ENCODE measurements around the gene C16orf74.

GRCh38 chr16:85529607-85530120 lies 83.5 kb upstream of the GSE1 start:
- PRO-cap, 3 experiments, result no peak in any of the 3 experiments
- RRBS, result no CpG with 5 or more reads among the region's 10 CpGs

DNA sequence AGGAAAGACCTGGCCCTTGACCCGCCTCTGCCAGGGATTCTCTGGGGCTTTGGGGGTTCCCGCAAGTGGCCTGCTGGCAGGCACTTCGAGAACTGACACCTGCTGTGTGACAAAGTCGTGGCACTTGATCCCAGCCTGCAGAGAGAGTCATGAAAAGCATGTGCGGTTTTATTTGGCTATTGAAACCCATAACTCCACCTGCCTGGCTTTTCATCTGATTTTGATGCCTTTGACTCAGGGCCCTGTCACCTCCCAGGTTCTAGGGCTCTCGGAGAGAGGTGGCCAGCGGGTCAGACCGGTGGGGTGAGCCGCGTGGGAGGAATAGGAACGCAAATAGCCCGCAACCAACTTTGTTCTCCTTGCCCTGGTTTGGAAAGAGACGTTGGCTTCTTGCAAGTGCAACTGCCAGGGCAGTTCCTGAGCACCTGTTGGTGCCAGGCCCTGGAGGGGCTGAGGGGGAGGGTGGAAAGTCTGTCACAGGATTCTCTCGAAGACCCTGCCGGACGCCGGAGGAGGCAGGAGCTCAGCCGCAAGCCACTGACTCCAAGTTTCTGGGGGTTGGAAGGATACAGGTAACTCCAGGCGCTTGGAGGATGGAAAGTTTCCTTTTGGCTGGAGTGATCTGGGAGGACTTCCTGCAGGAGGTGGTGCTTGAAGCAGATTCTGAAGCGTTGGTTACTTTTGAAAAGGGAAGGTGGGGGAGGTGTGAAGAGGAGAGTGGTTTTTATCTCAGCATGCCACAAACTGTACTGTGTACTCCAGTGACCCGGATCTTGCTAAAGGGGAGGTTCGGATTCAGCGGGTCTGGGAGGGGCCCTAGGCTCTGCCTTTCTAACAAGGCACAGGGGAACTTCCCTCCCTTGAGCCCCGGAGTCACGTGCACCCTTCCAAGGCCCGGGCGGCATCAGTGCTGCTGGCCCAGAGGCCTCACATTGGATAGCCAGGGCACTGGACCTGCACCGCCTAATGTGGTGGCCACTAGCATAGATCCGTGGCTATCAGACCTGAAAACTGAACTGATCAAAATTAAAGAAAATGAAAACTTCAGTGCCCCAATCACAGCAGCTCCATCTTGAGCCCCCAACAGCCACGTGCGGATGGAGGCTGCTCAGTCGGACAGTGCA lies 42.4 kb upstream of the GSE1 start:
- PRO-cap, 3 experiments, result no peak in any of the 3 experiments
- RRBS, result 47% methylated on average over 4 of the region's 32 CpGs

DNA sequence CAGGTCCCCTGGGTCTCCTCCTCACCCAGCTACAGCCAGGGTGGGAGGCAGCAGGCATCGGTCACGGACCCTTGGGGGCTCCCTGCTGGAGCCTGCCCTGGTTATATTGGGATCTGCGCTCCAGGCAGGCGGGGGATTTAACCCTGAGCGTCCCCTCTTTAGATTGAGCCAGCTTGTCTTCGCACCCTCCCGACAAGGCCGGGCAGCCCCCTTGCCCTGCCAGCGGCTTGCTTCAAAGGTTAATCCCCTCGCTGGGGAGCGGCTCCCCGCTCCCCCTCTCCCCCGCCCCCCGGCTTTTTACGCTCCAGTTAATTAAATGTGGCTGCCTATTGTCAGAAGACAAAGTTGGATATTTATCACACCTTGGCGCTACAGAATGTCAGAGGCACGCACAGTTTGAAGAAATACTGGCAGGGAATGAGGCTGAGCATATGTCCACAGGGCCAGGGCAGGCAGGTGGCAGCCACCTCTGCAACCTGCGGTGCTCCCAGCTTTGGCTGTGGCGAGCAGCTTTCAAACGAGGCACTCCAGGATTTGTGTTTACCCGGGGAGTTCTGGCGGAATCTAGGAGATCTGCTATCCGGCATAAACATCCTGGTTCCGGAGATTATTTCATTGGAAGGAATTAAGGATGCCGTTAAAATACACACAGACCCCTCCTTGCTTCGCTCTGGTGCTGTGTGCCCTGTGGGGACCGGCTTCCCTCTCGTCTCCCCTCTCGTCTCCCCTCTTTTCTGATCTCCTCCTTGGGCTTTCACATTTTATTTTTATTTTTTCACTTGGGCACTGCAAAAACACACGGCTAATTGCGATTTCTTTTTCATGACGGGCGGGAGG lies 38.1 kb upstream of the GSE1 start:
- PRO-cap, 3 experiments, result peak in 1 of 3 experiments; most common plus-strand start position 671 of the sequence (in 1); most common minus-strand start position 501 of the sequence (in 1)
- RRBS, result 17% methylated on average over 10 of the region's 33 CpGs

- PRO-cap, 3 experiments, result no peak in any of the 3 experiments
- RRBS, result no CpG with 5 or more reads among the region's 12 CpGs
These were observed 23.1 kb upstream of the GSE1 start for GRCh38 chr16:85590033-85590434.

GRCh38 chr16:85602966-85603308 lies 10.2 kb upstream of the GSE1 start:
- PRO-cap, 3 experiments, result no peak in any of the 3 experiments
- RRBS, result no CpG with 5 or more reads among the region's 9 CpGs

- PRO-cap, 3 experiments, result peak in 2 of 3 experiments; most common plus-strand start chr16:85611192 (in 2)
- RRBS, result 13% methylated on average over 3 of the region's 14 CpGs
These were observed 2.2 kb upstream of the GSE1 start for GRCh38 chr16:85610934-85611305.

DNA sequence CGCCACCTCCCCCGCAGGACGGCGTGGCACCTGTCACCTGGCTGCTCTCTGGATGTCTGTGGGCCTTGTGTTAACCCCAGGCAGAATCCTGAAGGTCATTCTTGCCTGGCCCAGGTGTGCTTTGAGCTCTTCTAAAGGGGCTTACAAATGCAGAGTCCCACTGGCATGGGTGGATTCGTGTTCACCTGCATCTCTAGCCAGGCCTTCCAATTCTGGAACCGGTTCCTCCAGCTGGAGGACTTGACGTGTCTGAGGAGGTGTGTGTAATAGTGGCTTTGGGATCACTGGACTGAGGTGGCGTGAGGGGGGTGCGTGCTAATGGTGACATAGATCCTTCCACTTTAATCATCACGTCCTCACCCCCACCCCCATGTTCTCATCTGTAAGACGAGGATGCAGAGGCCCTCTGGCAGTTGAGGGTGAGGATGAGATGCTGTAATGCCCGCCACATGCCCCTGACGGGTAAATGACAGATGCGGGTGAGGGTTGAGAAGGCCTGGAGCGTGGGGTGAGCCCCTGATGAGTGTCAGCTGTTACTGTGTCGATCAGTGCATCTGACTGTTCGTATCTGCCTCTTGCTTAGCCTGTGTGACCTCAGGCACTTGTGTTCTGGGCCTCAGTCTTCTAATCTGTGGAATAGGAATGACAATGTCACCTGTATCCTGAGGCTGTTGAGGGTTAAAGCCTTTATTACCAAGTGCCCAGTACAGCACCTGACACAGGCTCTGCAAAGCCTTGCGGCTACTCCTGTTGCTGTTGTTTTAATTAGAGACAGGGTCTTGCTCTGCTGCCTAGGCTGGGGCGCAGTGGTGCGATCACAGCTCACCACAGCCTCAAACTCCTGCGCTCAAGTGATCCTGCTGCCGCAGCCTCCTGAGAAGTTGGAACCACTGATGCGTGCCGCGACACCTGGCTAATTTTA lies 5.0 kb downstream of the GSE1 start:
- PRO-cap, 3 experiments, result no peak in any of the 3 experiments
- RRBS, result no CpG with 5 or more reads among the region's 25 CpGs

DNA sequence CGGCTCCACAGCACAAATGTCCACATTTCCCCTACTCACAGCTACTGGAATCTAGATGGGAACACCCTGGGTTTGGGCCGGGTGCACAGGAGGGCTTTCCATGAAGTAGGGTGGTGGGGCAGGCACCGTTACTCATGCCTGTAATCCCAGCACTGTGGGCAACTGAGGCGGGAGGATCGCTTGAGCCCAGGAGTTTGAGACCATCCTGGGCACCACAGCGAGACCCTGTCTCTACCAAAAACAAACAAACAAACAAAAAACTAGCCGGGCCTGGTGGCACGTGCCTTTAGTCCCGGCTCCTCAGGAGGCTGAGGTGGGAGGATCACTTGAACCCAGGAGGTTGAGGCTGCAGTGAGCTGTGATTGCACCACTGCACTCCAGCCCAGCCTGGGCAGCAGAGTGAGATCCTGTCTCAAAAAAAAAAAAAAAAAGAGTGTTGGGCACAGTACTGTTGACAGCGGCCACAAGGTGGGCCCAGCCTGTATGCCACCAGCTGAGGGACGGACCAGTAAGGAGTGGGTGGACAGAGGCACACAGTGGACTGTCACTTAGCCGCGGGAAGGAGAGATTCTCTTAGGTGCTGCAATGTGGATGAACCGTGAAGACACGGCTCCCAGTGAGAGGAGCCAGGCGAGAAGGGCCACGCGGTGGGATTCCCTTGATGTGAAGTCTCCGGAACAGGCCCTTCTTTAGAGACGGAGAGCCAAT lies 31.0 kb downstream of the GSE1 start:
- PRO-cap, 3 experiments, result no peak in any of the 3 experiments
- RRBS, result no CpG with 5 or more reads among the region's 20 CpGs

- PRO-cap, 3 experiments, result no peak in any of the 3 experiments
- RRBS, result 38% methylated on average over 6 of the region's 24 CpGs
These were observed 22.8 kb downstream of the GINS2 start for GRCh38 chr16:85665760-85666495.

DNA sequence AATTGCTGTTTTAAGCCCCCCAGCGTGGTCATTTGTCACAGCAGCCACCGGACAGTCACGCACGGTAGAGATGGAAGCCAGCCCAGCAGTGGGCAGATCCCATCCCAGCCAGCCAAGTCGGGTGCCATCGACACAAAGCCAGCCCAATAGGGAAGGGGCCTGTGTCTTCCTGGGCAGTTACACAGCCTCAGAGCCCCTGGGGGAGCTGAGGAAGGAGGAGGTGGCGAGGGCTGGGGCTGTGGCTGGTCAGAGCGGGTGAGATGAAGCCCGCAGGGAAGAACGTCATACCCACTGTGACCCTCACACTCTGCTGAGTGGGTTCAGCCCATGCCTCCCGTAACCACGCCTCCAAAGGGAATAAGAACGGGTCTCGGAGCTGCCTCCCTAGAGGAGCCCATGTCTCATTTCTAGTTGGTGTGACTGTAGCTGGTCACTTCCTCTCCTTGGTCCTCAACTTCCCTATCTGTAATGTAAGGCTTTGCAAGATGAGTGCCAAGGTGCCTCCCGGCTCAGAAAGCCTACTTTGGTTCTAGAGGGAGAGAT lies 20.9 kb downstream of the C16orf74 start:
- PRO-cap, 3 experiments, result no peak in any of the 3 experiments
- RRBS, result no CpG with 5 or more reads among the region's 15 CpGs

DNA sequence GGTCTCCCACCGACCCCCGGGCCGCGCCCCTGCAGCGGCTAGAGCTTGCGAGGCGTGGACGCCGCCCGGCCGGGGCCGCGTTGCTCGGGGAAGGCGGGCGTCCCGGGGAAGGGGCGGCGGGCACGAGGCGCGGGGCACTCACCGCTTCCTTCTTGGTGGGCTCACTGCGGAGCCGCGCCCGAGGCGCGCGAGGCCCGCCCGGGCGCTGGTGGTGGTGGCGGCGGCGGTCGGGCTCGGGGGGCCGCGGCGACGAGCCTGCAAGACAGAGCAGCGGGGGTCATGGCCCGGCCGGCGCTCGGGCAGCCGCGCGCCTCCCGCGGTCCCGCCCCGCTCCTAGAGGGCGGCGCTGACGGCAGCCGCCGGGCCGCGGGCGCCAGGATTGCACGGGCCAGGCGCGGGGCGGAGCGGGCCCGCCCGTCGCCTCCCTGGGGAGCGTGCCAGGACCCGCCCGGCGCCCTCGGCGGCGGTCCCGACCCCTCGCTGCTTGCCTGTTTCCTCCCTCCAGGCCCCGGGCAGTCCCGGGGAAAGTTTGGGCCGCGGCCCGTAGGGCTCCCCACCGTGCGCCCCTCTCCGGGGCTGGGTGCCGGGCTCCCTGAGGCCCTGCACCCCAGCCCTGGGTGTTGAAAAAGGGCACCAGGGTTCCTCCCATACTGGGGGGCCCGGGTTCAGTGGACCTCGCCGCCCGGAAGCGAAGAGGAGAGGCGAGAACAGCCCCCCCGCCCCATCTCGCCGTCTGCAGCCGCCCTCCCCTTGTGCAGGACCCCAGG lies at the start of gene C16orf74:
Gene C16orf74, minus strand, starts transcription at position 313 of the 767 bp plus-strand sequence.
- PRO-cap, 3 experiments, result peak in 1 of 3 experiments; most common minus-strand start position 297 of the sequence (in 1)
- RRBS, result 1% methylated on average over 71 of the region's 98 CpGs

DNA sequence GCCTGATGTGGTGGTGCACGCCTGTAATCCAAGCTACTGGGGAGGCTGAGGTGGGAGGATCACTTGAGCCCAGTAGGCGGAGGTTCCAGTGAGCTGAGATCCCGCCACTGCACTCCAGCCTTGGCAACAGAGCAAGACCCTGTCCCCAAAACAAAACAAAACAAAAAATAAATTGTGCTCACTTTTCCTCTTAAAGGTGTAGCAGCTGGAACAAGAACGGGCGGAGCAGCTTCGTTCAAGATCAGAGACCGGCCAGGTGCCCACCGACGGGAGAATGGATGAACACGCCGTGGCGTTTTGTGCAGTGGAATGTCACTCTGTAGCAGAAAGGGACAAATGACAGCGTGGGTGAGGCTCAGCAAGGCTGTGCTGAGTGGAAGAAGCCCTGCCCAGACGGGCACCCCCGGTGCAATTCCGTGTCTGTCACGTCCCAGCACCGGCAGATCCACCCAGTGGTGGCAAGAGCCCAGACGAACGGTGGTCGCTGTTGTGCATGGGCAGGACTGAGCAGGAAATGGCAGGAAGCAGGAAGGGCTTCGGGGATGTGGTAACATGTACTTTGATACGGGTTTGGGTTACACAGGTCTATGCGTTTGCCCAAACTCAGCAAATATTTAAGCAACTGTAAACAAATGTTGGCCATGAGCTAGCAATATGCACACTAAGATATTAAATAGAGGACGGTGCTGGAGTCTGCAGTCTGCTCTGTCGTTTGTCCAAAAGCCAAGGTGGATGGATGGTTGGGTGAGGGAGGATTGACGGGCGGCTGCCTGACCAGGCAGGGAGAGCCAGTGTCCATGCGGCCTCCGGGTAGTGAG lies 48.2 kb downstream of the COX4I1 start:
- PRO-cap, 3 experiments, result no peak in any of the 3 experiments
- RRBS, result no CpG with 5 or more reads among the region's 30 CpGs

DNA sequence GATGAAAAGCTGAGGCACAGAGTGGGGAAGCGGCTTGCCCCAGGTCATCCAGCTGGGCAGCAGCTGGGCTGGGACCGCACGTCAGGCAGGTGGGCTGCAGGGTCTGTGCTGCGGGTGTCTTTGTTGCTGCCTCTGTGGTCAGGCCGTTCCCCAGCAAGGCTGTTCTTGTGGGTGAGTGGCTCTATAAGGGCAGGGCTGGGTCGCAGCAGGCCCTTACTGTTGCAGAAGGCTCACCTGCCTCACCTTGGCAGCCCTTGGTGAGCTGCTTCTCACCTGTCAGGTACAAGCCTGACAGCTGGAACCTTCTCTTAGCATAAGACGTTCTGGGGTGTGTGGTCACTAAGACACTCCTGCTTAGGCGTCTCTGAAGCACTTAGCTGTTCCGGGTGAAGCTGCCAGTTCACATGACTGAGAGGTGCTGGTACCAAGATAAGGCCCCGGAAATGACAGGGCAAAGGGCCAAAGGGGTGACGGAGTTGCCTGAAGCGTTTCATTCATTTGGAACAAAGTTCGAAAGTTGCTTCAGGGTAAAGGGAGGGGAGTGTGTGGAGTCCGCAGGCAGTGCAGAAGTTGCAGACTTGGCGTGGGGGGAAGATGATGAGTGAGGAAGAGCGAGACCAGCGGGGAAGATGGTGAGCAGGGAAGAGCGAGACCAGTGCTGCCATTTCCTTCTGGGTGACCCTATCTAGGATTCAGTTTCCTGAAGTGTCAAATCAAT lies 17.4 kb downstream of the IRF8 start:
- PRO-cap, 3 experiments, result no peak in any of the 3 experiments
- RRBS, result 10% methylated on average over 1 of the region's 18 CpGs

- PRO-cap, 3 experiments, result no peak in any of the 3 experiments
- RRBS, result no CpG with 5 or more reads among the region's 11 CpGs
These were observed 29.4 kb downstream of the IRF8 start for GRCh38 chr16:85928260-85928876.

- PRO-cap, 3 experiments, result no peak in any of the 3 experiments
- RRBS, result no CpG with 5 or more reads among the region's 25 CpGs
These were observed 30.4 kb downstream of the IRF8 start for GRCh38 chr16:85929153-85929964.

- PRO-cap, 3 experiments, result no peak in any of the 3 experiments
- RRBS, result no CpG with 5 or more reads among the region's 12 CpGs
These were observed 76.0 kb downstream of the IRF8 start for GRCh38 chr16:85974668-85975712.

DNA sequence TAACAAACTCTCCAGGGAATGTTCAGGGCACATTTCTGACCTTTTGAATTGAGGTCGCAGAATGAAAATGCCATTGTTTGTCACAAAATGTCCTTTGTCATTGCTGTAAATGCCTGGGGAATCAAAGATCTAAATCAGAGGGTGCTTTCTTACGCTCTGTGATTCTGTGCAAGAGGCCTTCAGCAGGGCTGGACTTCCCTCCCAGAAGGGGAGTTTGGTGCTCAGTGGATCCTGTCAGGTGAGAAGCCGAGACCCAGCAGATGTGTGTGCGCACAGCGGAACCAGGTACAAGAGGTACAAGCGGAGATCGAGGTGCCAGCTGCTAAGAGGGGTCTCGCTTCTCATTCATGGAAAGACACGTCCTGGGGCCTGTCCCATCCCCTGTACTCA lies 95.8 kb downstream of the IRF8 start:
- PRO-cap, 3 experiments, result no peak in any of the 3 experiments
- RRBS, result no CpG with 5 or more reads among the region's 9 CpGs

- PRO-cap, 3 experiments, result no peak in any of the 3 experiments
- RRBS, result 36% methylated on average over 4 of the region's 17 CpGs
These were observed 96.8 kb downstream of the IRF8 start for GRCh38 chr16:85995752-85996272.

DNA sequence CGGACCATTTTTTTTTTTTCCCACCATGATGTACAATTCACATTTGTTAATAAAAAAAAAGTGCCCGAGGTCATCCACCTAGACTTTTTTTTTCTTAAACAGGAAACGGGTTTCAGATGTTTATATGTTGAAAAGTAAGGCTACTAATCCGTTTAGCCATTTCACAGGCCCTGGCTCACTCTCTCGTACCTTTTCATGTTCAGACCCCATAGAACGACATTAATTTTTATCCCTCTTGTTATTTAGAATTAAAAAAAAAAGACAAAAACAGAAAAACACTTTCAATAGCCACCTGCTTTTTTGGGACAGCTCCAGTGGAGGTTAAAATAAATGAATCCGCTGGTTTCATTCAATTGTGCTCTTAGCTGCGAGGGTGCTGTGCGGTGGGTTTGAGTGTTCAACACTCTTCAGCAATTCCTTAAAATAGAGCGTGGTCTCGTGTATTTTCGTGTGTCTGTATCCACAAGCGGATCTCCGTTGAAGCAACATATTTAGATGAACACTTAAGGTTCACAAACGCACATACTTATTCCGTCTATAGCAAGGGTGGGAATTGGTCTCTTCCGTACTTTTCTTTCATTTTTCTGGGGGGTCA lies 297.6 kb downstream of the IRF8 start:
- PRO-cap, 3 experiments, result no peak in any of the 3 experiments
- RRBS, result no CpG with 5 or more reads among the region's 17 CpGs

DNA sequence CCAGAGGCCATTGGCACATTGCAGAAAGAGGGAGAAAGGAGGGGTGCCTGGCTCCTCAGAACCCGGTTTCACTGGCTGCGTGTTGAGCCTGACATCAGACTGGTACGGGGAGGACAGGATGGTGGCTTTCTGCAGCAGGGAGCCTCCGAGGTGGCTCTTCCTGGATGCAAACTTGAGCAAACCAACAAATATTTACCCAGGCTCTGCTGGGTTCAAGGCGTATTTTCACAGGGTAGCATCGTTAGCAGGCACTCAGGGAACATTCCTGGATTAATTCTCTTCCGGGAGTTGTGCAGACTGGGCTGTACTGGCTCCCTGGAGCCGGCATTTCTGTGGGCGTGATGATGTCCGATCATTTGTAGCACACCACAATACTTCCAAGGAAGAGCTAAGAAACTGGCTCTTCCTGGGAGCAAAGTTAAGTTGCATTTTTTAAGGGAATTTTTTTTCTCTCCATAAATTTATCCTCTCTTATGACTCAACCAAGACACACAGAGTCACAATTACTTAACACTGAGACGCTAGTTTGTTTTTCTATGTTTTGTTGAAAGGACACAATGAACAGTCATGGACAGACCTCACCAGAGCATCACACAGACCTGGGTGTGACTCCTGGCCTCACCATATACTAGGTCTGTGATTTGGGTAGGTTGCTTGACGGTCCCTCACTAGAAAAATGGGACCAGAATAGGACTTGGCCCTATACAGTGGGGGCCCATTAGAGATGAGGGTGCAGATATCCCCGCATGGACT lies 211.6 kb upstream of the FOXF1 start:
- PRO-cap, 3 experiments, result no peak in any of the 3 experiments
- RRBS, result 15% methylated on average over 1 of the region's 13 CpGs